LUHMES (cell line): ENCODE data around the genes RABL6, PTGDS and TMEM210.

DNA sequence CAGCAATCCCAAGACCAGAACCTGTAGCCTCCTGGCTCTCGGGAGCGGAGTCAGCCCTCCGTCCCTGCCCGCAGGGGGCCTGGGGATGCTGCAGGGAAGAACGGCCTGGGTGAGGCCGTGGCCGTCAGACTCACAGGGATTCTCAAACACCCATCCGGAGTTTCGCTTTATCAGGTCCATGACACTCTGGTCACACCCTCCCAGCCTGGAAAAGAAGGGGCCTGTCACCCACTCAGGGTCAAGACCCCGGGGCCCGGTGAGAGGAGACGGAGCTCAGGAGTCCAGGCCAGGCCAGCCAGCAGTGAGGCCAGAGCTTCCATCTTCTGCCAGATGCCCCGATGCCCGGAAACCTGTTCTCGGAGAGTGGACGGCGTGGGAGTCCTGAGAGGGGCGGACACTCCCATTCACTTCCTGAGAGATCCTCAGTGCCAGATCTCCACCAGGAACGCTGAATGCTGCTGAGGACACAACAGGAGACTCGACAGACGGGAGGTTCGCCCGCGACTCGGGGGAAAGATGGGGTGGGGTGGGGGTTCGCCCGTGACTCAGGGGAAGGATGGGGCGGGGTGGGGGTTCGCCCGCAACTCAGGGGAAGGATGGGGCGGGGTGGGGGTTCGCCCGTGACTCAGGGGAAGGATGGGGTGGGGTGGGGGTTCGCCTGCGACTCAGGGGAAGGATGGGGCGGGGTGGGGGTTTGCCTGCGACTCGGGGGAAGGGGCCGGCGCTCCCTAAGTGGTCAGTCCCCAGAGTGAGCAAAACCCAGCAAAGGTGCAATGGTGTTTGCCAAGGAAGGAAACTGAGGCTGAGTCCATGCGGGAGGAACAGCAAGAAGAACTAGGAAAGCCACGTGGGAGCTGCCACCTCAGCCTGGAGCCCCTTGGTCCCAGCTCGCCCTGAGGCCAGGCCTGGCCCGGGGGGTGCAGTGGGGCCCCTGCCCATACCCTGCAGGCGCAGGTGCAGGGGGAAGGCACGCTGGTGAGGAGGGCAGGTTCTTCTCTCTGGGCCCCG lies 2.3 kb downstream of the LCN6 start:
- PRO-cap, result no peak

- PRO-cap, result no peak
Observed at GRCh38 chr9:136757144-136757343, 999 bp downstream of the LCN8 start.

DNA sequence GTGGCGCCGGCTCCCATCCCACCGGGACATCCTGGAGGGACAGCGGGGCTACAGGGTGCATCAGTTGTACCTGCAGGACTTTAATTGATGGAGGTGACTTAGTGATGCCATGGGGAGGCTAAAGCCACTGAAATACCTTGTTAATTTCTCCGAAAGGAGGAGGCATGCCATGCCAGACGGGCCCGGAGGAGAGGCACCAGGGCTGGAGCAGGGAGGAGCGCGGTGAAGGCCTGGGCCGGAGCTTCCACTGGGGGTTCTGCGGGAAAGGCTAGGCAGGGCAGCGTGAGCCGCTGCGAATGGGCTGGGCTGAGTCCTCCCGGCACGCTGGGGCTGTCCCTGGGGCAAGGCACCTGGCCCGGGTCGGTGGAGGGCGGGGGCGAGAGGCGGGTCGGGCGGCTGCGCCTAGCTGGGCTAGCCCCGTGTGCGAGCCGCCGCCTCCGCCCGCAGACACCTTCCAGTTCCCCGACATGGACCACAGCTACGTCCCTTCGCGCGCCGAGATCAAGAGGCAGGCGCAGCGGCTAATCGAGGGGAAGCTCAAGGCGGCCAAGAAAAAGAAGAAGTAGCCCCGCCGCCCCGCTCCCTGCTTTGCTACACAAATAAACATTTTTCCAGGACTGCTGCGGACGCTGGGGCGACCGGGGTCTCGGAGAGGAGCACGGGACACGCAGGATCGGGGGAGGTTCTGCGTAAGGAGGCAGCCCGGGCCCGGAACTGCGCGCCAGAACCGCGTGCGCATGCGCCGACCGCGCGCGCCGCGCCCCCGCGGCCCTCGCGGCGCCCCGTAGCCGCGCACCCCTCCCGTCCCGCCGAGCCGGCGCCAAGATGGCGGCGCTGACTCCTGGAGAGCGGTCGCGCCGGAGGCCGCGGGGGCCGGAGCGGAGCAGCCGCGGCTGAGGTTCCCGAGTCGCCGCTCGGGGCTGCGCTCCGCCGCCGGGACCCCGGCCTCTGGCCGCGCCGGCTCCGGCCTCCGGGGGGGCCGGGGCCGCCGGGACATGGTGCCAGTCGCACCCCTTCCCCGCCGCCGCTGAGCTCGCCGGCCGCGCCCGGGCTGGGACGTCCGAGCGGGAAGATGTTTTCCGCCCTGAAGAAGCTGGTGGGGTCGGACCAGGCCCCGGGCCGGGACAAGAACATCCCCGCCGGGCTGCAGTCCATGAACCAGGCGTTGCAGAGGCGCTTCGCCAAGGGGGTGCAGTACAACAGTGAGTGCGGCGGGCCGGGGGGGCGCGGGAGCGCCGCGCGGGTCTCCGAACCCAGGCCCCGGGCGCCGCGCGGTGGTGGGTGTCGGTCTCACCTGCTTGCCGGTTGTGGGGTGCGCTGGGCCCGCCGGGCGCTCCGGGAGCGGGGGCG lies at the start of gene RABL6:
TSS of gene RABL6 (plus strand) at position 824 of the 1,350 bp plus-strand sequence.
- PRO-cap, result unidirectional peak, plus-strand start at position 343 of the sequence; bidirectional peak, plus-strand start at position 822 of the sequence, minus-strand start at position 717 of the sequence

DNA sequence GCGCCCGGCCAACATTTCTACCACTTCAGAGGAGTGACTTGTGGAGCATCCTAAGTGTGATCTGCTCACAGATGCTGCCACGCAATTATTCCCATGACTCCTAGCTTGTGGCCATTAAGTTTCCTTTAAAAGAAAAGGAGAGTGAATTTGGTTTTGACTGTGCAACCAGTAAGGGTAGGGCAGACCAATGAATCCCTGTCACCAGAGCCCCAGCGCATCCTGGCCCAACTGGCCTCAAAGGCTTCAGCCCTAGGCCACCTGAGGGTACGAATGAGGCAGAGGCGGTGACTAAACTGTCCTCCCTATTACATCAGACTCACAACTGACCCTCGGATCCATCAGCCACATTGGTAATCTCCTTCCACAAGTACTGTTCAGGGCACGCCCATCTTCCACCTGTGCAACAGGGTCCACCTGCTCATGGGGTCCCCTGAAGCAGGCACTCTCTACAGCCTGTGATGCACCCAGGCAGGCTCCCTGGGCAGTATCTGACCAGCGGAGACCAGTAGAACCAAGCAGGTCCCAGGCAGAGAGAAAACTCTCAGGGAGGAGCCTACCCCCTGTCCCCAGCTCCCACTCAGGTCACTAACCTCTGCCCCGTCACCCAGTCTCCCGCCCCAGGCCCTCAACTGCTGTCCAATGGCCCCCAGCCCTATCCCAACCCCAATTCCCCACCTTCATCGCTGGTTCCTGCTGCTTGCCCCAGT lies 1.0 kb downstream of the EDF1 start:
- PRO-cap, result no peak

DNA sequence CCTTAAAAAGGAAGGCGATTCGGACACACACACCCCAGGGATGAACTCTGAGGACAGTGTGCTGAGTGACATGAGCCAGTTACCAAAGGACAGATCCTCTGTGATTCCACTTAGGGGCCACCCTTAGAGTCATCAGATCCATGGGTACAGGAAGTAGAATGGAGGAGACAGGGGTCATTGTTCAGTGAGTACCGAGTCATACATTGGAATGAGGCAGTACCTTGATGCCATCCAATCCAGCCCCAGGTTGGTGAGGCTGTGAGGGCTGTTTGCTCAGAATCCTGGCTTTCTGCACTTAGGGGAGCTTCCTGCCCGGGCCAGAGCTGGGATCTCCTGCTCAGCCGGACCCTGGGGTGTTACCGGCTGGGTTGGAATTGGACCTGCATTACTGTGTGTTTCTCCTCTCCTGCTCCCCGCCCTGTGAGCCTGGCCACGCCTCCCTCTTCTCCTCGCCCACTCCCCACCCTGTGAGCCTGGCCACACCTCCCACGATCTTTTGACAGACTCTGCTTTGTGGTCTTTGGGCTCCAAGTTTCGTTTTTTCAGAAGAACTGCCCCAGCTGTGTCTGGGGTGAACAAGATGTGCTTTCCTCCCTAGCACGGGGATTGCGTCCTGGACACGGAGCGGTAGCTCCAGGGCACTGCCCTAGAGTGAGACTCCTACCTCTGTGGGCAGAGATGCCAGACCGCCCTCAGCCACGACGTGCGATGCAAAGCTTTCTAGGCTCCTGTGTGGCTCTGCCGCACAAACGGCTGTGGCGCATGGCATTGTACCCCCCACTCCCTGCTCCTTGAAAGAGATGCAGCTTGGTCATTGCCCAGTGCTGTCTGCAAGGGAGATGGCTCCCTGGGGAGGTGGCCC lies 15.3 kb downstream of the TRAF2 start:
- PRO-cap, result no peak

GRCh38 chr9:136919965-136920622 lies 24.4 kb downstream of the FBXW5 start:
- PRO-cap, result no peak

DNA sequence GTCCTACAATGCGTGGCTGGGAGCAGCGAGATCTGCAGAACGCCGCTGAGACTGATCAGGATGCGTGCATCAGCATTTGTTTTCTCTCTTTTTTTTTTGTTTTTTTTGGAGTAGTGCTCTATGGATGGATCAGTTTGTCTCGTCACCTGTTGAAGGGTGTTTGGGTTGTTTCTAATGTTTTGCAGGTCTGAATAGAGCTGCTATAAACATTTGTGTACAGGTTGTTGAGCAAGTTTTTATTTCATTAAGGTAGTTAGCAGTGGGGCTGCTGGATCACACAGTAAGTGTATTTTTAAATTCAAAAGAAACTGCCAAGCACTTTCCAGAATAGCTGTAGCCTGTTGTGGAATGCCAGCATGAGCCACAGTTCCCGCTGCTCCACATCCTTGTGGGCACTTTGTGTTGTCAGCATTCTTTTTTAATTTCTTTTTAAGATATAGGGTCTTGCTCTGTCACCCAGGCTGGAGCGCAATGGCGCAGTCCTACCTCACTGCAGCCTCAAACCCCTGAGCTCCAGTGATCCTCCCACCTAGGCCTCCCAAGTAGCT lies 14.6 kb downstream of the FBXW5 start:
- PRO-cap, result no peak

DNA sequence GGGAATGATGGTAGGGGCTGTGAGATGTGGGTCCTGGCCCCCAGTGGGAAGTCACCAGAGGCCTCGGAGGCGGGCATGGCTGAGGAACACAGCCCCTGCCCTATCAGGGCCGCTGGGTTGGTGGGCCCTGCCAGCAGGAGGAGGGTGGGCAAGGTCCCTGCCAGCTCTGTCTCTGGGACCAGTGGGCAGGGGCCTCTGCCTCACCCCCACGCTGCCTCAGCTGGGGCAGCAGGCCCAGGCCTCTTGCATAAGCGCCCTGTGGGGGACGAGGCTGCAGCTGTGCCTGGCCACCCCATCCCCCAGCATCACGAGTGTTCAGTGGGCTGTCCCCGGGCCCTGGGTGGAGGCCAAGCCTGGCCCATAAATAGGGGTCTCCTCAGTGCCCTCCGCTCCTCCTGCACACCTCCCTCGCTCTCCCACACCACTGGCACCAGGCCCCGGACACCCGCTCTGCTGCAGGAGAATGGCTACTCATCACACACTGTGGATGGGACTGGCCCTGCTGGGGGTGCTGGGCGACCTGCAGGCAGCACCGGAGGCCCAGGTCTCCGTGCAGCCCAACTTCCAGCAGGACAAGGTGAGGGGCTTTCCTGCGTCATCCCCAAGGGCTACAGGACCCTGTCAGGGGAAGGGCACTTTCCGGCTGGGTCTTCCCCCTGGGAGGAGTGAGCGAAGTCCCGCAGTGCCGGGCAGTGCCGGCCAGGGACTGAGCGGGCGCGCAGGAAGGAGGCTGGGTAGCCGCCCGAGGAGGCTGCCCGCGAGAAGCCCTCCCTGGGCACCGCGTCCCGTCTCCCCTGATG lies at the start of gene PTGDS:
TSS of gene PTGDS (plus strand) at position 389 of the 800 bp plus-strand sequence.
- PRO-cap, result no peak

GRCh38 chr9:136996192-136996434 lies 255 bp downstream of the CLIC3 start:
- PRO-cap, result no peak

GRCh38 chr9:137025225-137026105 lies 2.6 kb downstream of the ABCA2 start:
- PRO-cap, result no peak

- PRO-cap, result no peak
Observed at GRCh38 chr9:137032867-137033348, 1.0 kb upstream of the FUT7 start.

DNA sequence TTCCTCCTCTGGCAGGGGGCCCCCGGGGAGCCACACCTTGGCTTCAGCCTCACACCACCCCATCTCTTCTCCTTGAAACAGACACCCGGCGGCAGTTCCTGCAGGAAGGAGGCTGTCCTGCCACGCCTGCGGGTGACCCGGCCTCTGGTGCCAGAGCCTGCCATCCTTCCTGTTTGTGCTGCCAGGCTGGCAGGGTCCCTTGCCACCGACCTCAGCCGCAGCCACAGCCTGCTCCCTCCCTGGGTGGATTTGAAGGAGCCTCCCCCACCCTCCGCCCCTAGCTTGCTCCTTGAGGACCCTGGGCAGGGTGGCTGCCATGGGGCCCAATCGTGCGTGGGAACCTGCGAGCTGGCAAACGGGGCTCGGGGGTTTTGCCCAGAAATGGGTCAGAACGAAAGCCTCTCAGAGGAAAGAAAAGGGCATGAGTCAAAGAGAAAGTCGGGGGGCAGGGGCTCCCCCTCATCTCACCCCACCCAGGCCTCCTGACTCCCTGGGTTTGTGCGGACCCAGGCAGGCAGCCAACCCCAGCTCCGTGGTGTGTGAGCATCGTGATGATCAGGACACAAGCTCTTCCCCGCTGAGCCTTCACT lies 2.8 kb upstream of the FUT7 start:
- PRO-cap, result no peak

DNA sequence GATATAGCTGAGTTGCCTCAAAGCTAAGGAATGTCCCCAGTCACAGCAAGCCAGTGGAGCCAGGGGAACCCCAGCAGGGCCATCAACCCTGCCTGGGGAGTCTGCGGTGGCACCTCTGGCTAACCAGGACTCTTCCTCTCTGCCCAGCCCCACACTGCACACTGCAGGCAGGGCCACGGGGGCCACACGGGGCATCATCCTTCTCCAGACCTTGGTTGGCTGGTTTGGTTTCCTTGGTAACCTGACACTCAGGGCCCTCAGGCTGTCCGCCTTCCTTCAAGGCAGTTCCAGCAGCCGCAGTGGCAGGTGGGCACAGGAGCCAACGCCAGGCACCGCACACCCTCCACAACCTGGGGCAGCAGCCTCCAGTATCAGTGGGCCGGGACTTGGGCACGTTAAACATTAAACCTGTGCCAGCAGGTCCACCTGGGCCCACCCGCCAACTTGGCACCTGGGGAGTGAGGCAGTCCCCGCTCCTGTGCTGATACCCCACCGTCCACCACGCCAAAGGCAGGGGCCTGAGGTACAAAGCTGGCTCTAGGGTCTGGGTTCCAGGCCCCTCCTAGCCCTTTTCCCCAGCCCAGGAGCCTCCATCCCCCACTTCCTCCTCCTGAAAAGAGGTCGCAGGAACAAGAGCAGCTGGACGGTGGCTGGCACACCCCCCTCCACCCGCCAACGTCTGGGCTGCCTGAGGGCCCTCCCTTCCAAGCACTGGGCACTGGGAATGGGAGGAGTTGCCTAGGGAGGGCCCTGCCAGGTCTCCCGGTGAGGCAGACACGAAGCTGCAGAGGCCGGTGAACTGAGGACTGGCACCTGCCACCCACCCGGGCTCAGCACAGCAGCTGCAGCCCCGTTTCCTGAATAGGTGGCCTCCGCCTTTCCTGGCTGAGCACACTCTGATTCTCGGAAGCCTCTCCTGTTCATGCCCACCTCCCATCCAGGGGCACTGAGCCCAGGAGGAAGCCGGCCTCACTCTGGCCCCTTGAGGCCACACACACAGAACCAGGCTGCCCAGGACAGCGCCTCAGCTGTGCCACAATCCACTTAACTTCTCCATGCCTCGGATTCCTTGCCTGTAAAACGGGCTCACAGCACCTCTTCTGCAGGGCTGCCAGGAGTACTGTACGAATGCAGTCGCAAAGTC lies 1.7 kb downstream of the NPDC1 start:
- PRO-cap, result no peak

GRCh38 chr9:137082723-137083385 lies 3.9 kb upstream of the MAN1B1 start:
- PRO-cap, result no peak

DNA sequence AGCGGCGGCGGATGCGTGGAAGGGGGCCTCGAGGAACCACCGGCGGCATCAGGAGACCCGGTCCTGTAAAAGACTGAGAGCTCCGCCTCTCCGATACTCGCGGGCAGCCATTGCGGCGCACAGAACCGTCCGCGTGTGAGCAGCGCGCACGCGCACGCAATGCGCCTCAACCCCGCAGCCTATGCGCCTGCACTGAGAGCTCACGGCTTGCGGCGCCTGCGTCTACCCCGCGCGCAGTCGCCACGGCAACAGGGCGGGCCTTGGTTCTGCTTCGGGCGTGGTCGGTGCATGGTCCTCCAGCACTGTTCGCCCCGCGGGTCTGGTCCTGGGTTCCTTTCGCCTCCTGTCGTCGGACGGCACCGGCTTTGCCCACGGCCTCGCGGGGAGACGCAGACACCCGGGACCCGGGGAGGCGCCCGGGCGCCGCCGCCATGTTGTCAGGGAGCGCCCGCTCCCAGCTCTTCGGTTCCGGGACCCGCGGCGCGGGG lies 9.3 kb upstream of the GRIN1 start:
- PRO-cap, result bidirectional peak, plus-strand start at position 263 of the sequence, minus-strand start at position 138 of the sequence

DNA sequence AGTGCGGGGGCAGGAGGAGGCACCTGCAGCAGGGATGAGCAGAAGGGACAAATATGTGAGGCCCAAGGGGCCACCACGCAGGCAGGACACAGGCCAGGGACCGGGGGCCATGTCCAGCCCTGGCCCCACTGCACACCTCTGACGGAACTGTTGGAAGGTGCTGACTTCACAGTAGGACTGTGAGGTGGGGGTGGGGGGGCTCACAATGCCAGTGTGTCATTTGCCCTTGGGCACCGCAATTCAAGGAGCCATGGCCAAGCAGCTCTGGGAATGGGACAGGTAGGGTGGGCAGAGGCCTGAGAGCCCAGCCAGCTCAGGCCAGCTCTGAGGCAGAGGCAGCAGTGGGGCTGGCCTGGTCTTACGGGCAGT lies at the start of gene TMEM210:
TSS of gene TMEM210 (minus strand) at position 140 of the 369 bp plus-strand sequence.
- PRO-cap, result no peak

GRCh38 chr9:137188127-137188383 lies 305 bp downstream of the ANAPC2 start:
- PRO-cap, result no peak

- PRO-cap, result no peak
Observed at GRCh38 chr9:137190138-137190511, 1.6 kb downstream of the SSNA1 start.

DNA sequence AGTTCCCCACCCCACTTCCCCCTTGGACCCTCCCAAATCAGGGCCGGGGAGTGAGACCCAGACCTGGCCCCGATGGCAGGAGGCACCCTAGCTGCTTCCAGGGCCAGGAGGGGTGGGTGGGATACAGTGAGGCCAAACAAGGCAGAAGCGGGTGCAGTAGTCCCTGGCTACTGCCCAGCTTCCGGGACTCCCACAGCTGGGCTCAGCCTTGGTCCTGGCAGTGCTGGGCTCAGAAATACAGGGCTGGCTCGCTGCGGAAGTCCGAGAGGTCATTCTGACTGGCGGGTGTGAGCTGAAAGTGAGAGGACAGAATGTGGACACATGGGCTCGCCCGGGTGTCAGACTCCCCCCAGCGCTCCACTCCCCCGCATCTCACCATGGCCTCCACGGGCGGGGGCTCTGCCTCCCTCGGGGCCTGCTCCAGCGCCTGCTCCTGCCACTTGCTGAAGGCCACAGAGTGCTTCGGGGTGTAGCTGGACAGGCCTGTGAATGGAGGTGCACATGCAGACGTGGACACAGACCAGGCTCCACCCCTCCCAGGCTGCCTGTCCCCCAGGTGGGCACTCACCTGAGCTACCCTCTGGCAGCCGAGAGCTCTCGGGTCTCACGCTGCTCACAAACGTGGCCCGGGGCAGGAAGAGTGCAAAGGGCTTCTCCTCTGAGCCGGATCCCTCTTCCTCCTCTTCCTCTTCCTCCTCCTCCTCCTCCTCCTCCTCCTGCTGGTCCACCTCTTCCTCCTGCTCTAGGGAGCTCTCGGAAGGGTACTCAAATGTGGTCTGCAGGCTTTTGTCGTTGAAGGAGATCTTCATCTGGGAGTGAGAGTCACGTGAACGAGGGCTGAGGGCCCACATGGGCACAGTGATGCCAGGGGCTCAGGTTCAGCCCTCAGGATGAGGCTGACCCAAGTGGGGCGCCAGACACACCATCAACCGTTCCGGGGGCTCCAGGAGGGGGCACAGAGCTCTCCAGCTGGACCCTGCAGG lies 3.7 kb downstream of the SSNA1 start:
- PRO-cap, result no peak

- PRO-cap, result no peak
Observed at GRCh38 chr9:137206144-137207195, 970 bp downstream of the NDOR1 start.